Placental epithelial cell (primary cell): ENCODE measurements around a stretch of chr5.

DNA sequence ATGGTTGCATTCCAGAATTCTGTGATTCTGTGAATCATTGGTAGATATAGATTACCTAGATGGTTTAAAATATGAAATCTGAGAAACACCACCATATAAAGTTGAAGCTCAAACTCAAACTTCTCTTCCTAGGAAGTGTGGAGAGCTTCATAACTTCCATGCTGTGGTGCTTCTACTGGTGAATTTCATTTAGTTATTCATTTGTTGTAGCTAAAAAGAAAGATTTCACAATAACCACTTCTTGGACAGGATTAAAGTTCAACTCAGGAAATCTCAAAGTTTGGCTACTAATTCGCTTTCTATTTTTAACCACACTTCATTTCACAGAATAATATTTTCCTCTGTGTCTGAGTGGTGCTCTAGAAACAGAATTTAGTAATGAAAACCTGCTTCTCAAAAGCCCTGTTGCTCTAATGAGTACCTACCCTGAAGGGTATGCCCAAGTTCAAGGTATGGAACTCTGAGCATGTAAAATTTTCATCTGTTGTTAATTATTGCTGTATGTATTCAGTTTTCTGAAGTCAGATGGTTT lies 73.9 kb downstream of the ACTBL2 start:
- CAGE, long polyA plus RNA: no peak

- CAGE, long polyA plus RNA: no peak
Observed at GRCh38 chr5:57700441-57700822, 217.8 kb upstream of the ACTBL2 start.

DNA sequence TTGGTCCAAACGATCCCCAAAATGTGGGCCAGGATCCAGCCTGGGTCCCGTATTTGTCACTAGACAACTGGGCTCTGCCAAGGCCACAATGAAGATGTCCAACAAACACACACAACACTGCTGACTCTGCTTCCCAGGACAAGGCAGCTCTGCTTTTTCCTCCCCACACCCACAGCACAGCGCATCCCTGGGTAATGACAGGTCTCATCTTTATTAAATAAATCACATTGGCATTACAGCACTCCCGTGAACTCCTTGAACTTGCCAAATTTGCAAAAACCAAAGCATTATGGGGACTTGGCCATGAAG lies 424.1 kb upstream of the ACTBL2 start:
- CAGE, long polyA plus RNA: no peak

DNA sequence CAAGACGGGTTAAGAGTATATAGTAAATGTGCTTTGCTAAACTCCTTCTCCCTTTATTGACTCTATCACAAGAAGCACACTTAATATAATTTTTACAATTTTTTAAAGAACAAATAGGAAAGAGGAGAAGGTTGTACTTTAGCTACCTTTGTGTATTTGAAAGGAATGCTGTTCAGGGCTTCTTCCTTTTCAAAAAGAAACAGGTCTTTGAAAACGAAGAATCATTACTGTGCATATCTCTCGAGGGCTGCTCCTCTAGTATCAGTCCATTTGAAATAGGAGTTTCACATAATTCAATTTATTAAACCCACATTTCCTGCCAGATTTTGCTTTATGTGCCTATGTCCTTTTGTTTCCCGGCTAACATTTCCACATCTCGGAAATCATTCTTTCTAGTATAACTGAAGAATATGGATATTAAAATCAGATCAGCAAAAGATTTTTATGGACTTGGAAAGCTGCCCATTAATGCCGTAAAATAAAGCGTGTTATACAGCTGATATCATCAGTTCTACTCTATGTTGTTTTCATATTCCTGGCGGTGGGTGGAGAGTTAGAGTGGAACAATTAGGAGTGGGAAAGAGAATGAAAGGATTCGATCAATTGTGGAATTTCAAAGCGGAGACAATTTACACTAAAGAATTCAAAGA lies 543.6 kb downstream of the RAB3C start:
- CAGE, long polyA plus RNA: no peak

DNA sequence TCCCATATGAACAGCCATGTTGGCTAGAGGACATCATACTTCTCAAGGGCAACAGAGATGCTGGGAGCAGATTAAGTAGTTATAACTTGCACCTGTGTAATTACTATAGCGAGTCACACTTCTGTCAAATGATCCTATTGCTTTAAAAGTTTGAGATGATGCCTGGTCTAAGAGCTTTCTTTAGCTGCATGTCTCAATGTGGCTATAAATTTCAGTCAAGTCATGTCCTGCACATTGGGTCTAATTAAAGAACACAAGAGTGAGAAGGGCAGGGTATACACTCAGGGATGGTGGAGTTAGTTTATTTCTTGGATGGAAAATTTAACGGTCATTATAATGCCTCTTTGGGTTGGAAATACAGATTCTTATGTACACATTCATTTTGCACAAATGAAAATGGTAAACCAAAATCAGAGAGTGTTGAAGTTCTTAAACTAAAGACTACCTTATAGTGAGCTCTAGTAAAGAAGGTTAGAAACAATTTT lies 557.3 kb downstream of the RAB3C start:
- CAGE, long polyA plus RNA: no peak

- CAGE, long polyA plus RNA: no peak
Observed at GRCh38 chr5:59158076-59158759, 575.3 kb downstream of the RAB3C start.

- CAGE, long polyA plus RNA: no peak
Observed at GRCh38 chr5:59189220-59190217, 606.6 kb downstream of the RAB3C start.

DNA sequence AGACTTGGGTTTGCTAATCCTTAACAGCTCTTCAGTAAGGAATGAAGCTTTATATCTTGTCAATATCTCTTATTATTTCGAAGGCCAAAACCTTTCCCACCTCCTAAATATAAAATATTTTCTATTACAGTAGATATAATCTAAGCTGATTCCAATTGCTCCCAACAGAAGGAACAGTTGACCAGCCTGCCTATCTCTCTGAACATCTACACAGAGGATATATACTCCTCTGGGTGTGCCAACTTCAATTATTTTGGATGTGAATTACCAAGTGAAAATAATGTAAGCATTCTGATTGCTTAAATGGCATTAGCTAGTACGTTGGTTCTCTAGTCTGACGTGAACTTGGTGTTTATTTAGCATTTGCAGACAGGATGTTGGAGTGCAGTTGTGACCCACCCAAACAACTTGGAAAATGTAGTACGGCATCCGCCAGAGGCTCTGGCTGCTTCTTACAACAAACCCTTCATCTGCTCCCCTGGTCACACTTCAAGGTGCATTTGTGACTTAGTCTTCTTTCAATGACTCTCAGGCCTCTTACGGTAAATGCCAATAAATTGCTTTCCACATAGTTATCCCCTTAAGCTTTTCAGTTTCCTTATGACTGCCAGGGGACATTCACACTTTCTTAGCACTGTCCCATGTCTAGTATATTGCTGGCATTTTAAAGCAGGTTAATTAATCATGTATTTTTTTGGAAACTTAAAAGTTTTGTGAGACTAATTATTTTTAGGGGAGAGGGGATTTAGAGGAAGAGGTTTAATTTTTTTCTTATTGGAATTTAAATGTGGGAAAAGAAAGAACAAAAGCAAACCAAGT lies 616.6 kb downstream of the PDE4D start:
- CAGE, long polyA plus RNA: no peak

- CAGE, long polyA plus RNA: no peak
Observed at GRCh38 chr5:59562389-59563571, 330.7 kb downstream of the PDE4D start.

DNA sequence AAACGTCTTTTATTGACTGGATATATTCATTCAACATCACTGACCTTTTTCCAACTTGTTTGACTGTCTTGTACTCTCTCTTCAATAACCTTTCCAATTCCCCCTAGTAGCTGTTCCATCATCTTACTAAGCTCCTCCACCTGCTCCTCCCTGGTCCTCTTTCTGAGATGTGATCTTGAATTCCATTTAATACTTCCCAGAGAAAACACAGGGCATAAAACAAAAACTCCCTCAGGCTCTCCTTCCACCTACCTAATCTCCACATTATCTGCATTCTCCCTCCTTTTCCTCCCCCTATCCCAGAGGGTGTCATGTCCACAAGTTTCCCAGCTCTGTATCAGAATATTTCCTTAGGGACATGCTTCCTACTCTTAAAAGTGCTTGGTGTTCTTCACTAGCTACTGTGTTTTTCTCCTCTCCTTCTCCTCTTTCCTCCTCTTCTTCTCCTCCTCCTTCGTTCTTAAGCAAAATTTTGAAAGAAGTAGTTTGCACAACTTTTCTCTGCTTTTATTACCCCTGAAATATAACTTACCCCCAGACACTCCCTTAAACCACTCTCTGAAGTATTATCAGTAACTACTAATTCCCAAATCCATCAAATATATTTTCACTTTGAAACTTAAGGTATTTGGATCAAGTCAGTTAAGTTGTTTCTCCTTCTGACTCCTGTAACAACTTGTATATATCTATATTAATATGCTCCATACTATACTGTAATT lies 314.9 kb downstream of the PDE4D start:
- CAGE, long polyA plus RNA: no peak

DNA sequence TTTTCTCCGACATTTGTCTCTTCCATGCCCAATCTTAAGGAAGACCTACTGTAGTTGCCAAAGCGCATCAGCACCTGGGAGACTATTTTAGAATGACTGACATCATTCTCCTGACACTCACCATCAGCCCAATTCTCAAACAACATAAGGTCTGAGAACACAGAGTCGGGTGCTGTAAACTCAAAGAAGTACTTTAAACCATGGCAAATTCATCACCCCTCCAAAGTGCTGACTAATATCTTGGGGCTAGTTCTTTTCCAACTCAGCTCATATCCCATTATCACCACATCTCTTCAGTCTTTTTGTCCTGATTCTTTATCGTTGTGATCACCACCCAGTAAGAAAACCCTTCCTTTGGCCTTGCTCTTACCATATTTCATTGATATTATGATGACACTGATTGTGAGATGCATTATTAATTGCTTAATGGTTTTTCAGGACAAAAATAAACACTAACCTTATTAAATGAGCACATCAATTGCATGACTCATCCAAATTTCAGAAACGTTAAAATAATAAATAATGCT lies 270.9 kb downstream of the PDE4D start:
- CAGE, long polyA plus RNA: no peak

- CAGE, long polyA plus RNA: no peak
Observed at GRCh38 chr5:59745253-59746134, 148.0 kb downstream of the PDE4D start.

DNA sequence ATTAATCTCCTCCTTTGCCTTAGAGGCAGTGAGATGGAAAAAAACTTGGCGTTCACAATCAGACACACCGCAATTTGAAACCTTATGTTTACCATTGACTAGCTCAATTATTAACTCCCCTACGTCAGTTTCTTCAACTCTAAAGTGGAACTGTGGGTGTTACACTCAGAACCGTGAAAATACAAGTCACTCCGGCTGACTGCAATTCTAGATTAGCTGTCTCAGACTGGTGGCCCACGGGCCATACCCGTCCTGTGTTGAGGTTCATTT lies 327.1 kb downstream of the DEPDC1B start:
- CAGE, long polyA plus RNA: no peak

GRCh38 chr5:60541613-60541873 lies 158.4 kb downstream of the DEPDC1B start:
- CAGE, long polyA plus RNA: no peak

- CAGE, long polyA plus RNA: no peak
Observed at GRCh38 chr5:61100674-61100889, 61.7 kb downstream of the SMIM15 start.

- CAGE, long polyA plus RNA: no peak
Observed at GRCh38 chr5:61212292-61212521, 49.9 kb upstream of the SMIM15 start.

- CAGE, long polyA plus RNA: no peak
Observed at GRCh38 chr5:61667513-61668055, 335.5 kb downstream of the ZSWIM6 start.

DNA sequence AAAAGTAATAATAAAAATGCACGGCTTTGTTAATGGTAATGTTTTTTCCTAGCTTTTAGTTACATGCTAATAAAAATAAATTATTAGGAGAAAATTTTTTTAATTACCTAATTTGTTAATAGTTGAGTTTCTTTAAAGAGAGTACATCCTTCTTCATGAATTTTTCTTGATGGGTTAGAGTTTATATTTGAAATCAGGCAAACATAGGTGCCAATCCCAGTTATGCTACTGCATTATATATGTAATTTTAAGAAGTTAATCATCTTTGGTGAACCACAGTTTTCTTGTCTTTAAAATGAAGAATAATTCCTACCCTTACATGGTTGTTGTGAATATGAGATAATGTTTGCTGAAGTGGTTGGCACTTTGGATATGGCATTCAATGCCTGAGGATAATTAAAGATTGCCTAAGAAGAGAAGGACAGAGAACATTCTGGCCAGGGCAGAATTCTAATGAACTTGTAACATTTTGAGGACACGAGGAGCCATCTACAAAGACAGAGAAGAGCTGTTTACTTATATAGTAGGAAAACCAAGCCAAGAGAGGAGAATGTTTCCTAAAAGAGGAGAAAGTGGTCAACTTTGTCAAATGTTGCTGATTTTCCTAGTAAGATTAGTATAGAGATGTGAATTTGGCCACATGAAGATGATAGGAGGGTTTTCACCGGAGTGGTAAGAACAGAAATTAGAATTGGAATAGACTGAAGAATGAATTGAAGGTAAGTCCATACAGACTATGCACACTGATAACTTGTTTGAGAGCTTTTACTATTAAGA lies 50.8 kb upstream of the LRRC70 start:
- CAGE, long polyA plus RNA: no peak

DNA sequence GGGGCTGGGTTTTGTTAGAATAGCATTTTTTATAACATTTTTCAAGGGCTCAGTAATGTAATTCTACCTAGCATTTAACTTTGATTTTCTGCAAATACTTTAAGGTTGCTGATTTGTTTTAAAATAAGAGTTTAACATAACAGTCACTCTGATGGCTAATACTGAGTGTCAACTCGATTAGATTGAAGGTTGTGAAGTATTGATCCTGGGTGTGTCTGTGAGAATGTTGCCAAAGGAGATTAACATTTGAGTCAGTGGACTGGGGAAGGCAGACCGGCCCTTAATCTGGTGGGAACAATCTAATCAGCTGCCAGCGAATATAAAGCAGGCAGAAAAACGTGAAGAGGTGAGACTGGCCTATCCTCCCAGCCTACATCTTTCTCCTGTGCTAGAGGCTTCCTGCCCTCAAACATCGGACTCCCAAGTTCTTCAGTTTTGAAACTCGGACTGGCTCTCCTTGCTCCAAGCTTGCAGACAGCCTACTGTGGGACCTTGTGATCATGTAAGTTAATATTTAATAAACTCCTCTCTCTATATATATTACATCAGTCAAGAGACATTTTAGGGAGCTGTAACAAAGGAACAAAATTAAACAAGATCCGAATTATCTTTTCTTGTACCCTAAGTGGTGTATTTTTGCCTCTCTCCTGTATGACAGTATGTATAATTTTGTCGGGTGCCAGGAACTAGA lies 576.0 kb downstream of the LRRC70 start:
- CAGE, long polyA plus RNA: no peak

- CAGE, long polyA plus RNA: no peak
Observed at GRCh38 chr5:63242958-63243576, 664.4 kb downstream of the LRRC70 start.